Vein endothelial cell (primary cell): ENCODE measurements around the gene ABCC5.

DNA sequence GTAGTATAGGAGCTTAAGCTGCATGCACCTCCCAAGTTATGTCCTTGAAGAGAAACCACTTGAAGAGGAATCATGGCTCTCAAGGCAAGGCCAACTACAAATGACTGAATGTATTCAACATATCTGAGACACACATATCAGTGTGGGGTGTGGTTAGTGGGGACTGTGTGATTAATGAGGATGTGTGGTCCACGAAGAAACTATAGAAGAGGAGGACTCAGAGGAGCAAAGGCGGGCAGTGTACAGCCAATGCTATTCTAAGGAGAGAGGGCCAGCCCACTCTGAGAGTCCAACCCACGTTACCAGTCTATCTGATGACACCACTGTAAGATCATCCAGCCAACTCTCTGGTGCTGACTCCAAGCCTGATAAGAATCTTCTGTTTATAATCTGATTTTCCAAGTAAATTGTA lies 47.3 kb downstream of the MCF2L2 start:
- CAGE, long polyA plus RNA, result no peak

- CAGE, long polyA plus RNA, result no peak
Measured at GRCh38 chr3:183490561-183491336, 62.3 kb upstream of the MCF2L2 start.

DNA sequence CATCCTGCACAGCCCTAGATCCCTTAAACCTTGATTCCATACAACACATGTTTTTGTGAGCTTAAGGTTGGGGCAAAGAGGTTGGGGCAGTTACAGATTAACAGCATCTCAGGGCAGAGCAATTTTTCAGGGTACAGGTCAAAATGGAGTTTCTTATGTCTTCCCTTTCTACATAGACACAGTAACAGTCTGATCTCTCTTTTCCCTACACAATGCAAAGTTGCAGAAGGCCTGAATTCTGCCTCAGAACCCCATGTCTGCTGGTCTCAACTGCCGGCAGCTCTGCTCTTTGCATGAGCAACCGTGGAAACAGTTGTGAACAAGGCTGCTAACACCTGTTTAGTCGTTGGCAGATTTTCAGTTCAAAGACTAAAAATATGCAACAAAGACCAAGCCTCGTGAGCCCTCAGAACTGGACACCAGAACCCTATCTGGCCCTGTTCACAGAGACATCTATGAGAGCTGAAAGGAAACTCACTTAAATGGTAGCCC lies 43.7 kb downstream of the KLHL6 start:
- CAGE, long polyA plus RNA, result no peak

DNA sequence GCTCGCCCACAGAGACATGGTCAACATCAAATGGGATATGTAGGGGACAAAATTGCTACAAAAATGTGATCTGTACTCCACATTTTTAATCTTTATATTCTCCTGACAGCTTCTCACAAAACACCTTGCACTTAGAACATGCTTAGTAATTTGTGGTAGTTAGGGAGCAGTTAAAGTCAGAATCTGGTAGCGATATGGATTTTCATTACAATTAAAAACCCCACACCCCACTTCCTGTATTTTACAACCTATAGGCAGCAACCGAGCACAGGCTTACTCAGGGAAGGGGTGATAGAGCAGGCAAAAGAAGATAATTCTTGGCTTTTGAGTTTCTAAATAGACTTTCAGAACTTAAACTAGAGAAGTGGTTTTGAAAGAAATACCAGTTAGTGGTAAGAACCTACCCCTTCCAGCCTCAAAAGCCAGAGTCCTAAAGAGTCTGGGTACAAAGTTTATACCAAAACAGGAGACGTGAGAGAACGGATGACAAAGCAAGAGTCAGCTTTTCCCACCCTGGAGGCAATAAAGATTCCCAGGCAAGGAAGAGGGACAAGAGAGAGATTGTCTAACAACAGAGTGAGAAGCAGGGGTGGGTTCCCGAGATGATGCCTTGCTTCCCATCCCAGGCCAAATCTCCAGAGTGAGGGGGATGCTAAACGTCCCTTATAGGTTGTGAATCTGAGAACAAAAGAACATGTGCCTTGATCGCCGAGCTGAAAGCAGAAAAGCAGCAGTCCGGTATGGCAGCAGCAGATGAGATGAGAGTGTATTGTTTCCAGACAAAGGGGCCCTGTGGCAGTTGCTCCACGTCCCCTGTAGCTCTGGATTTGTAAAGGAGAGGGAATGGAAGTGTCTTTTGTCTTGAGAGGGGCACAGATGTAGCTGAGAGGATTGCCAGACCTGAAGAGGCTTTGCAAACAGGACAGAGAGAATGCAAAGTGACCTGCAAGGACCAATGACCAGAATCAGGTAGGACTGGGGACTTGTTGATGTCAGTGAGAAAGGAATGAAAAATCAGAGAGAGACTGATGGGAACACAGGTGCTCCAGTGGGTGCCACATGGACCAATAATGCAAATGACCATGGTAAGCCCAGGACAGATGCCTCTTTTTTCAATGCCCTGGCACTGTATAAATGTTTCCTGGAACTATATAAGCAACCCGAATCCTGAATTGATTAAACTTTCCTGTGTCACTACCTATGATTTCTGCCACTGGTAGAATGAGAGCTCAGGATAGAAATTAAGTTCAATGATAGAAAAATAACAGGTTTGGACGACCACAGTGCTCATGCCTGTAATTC lies 36.7 kb downstream of the KLHL6 start:
- CAGE, long polyA plus RNA, result no peak

DNA sequence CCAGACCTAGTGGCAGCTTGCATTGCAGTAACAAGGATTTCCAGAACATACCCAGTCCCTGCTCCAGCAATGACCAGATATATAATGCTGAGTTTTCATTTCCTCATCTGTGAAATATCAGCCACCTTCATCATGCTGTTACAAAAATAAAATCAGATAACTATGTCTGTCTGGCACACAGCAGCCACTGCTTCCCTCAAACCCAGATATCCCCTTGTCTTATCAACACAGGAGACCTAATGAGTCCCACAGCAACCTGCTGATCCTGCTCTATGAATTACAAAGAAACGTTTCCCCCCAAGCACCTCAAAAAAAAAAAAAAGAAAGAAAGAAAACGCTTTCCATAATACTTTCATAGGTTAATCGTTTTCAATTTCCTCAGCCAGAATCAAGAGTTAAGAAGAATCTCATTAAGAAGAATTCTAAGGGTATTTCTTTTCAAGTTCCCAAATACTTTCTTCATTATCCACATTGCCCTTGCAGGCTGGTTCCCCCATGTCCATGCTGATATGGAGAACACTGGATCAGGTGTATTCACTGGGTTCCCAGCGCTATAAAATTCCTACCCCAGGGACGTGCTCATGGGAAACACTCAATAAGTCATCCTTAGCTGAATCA lies 1.7 kb downstream of the KLHL6 start:
- CAGE, long polyA plus RNA, result no peak

- CAGE, long polyA plus RNA, result no peak
Measured at GRCh38 chr3:183635839-183636707, 650 bp downstream of the KLHL24 start.

DNA sequence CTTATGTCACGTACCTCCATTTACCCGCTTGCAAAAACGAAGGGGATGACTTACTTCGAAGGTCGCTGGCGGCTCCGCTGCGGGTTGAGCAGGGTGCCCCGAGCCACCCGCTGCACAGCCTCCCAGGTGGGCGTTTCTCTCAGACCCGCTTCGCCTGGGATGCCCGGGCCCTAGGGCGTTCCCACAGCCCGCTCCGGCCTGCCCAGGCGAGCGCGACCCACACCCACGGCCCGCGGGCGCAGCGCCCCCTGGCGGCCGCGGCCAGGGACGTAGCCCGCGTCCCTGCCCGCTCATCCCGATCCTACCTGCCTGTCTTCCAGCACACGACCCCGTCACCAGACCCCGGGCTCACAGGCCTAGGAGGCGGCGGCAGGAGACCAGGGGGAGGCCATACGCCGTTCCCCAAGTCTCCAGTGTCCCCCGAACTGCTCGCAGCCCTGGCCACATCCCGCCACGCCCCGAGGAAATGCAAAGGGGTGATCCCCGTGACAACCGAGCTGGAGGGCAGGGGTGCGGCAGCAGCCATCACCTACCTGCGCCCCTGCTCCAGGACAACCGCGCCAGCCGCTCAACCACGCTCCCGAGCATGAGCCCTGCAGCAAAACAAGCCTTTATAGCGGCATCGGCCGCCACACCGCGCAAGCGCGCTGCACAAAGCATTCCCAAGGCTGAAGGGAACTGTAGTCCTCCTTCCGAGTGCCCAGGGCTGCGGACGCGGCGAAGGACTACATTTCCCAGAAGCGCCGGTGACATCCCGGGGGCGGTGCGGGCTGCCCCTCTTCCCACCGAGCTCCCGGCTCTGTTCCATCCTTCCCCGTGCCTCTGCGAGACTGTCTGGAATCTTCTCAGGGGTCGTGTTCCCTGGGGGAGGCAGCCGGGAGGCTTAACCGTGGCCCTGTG lies at the start of gene ABCC5:
TSS of gene ABCC5 (minus strand) at position 588 of the 900 bp plus-strand sequence.
- CAGE, long polyA plus RNA, result no peak

DNA sequence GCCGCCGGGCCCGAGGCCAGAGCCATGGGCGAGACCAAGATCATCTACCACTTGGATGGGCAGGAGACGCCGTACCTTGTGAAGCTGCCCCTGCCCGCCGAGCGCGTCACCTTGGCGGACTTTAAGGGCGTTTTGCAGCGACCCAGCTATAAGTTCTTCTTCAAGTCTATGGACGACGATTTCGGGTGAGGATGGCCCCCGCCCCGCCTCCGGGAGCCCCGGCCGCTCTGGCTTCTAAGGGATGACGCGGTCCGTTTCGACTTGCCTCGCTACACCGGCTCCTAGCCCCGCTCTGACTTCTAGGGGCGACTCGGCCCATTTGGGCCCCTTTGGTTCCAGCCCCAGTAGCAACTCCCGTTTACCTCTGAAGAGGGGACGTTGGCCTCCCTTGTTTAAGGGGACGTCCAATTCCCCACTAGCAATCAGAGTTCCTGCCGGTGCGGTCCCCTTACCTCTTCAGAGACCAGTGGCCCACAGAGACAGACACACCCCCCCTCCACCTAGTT lies 488 bp downstream of the DVL3 start:
- CAGE, long polyA plus RNA, result no peak

DNA sequence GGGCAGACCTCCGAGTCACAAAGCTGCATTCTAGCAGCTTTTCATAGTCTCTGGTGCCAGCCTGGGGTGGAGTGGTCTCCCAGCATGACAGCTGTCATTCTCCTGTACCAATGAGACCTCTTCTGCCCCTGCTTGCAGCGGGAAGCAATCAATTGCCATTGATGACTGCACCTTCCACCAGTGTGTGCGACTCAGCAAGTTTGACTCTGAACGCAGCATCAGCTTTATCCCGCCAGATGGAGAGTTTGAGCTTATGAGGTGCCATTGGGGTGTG lies 4.5 kb upstream of the ABCF3 start:
- CAGE, long polyA plus RNA, result no peak

- CAGE, long polyA plus RNA, result no peak
Measured at GRCh38 chr3:184331171-184332068, 6.0 kb upstream of the FAM131A start.

DNA sequence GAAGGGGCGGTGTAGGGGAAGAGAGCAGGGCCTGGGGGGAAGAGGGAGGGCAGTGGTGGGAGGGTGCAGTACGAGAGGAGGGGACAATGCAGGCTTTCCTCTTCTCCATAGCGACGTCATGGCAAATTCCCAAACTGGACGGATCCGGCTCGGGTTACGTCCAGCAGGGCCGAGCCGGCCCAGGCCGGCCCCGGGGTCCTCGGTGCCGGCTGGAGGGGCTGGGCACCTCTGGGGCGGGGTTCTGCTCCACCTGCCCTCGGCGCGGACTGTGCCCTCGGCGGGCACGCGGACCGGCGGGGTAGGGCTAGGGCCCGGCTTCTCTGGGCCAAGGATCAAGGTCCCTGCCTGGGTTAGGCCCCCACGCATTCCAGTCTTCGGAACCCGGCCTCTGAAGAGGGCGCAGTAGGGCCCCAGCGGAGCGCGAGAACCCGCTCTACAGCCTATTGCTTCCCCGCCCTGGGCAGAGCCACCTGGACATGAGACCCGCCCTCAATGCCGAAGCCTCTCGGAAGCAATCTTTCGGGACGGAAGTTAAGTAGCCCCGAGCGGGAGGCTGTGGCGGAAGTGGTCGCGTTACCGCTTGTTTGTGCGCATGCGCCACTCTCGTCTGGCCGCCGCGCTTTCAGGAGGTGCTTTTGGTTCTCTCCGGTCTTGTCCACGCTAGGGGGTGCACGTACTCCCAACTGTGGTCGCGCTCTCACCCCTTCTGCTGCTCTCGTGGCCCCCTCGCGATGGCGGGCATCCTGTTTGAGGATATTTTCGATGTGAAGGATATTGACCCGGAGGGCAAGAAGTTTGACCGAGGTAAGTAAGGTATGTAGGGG lies 1.5 kb downstream of the POLR2H start:
- CAGE, long polyA plus RNA, result start-site peak on the plus strand centred at position 121 of the sequence, 26 bp wide, 120 and 55 reads in 2 replicates; start-site peak on the plus strand centred at position 608 of the sequence, 23 bp wide, 23 and 21 reads in 2 replicates

DNA sequence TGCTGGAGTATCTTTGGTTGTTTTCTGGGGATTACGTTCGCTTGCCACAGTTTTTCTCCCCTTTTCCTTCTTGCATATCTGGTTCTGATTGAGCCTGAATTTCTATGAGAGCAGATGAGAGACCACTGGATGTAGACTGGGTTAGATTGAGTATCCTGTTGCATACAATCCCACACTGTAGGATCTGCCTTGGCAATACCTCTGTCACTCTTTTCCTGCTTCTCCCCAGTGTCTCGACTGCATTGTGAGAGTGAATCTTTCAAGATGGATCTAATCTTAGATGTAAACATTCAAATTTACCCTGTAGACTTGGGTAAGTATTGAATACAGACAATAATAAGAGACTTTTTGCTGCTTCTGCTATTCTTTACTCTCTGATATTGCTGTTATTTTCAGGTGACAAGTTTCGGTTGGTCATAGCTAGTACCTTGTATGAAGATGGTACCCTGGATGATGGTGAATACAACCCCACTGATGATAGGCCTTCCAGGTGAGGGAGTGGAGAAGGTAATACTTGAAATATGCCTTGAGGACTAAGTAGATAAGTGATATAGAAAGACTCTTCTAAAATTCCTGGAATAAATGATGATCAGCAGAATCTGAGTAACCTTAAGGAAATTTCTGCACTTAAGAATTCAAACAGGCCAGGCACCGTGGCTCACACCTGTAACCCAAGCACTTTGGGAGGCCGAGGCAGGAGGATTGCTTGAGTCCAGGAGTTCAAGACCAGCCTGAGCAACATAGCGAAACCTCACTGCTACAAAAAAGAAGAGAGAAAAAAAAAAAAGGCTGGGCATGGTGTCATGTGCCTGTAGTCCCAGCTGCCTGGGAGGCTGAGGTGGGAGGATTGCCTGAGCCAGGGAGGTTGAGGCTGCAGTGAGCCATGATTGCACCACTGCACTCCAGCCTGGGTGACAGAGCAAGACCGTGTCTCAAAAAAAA lies 3.5 kb downstream of the POLR2H start:
- CAGE, long polyA plus RNA, result no peak

DNA sequence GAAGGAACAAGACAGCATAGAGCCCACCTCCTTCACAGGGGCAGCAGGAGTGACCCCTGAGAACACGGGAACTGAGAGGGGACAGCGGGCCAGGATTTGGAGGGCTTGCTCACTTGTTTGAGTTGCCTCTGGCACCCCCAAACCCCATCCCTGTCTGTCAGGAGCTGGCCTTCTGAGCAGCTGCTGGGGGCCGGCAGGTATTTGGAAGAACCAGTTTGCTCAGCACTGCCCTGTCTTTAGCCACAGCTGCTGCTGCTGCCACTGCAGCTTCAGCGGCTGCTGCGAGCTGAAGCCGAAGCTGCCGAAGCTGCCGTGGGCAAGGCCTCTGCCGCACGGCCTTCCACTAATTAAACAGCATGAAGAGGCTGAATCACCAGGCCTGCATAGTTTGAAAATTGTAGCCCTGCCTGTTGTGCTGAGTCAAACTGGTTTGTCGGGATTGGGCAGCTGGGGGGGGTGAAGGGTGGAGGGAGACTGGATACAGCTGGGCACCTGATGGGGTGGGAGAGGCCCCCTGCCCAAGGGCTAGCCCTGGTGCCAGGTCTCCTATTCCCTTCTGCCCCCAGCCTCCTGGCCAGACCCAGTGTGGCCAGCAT lies 4.1 kb downstream of the EPHB3 start:
- CAGE, long polyA plus RNA, result no peak

DNA sequence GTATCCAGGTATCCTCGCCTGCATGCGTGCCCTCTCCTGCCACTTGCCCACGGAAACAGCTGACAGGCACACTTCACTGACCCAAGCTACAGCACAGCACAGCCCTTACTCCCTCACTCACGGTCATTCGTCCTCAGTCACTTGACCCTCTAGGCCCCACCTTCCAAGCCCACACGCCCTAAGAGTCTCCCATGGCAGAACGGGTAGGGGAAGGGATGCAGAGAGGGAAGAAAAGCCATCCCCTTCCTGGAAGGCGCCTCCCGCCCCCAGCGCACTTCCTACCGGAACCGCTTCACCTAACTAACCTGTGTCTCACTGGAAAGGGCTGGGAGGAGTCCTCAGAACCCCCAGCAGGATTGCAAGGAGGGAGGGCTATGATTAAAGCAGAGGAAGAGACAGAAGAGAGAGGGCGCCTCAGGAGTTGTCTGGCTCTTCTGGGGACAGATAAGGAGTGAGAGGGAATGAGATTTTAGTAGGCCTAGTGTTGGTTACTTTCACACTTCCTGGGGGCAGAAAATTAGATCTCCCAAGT lies 22.9 kb downstream of the EPHB3 start:
- CAGE, long polyA plus RNA, result no peak

DNA sequence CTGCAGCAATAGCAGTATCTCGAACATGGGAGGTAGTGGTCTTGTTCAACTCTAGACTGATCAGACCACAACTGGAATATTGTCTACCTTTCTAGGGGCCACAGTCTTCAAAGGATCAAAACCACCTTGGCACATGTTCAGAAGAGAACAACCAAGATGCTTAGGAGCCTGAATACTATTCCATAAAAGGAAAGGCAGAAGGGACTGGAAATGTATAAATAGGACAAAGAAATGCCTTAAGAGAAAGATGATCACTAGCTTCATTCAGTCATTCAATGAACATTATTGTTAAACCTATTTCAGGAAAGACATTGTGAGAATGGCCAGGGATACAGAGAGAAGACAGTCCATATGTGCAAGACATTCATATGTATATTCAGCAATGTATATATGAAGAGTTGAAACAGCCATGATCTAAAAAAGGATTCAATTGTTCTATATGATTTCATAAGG lies 2.2 kb downstream of the C3orf70 start:
- CAGE, long polyA plus RNA, result no peak

DNA sequence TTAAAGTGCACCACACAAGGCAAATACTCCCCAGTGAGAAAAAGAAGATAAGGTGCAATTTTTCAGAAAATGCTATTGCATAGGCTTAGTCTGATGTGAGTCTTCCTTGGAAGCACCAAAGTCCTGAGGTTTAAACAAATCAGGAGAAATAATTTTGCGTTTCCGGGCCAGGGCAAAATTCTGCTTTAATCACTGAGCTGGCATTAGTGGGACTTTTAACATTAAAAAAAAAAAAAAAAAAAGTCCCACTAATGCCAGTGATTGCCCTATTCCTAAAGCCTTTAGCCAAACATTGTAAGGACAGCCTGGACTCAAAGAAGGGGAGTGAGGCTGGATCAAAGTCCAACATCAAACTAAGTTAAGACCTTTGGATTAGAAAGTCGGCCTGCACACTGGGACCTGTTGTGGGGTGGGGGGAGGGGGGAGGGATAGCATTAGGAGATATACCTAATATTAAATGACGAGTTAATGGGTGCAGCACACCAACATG lies 790 bp downstream of the EHHADH start:
- CAGE, long polyA plus RNA, result no peak

DNA sequence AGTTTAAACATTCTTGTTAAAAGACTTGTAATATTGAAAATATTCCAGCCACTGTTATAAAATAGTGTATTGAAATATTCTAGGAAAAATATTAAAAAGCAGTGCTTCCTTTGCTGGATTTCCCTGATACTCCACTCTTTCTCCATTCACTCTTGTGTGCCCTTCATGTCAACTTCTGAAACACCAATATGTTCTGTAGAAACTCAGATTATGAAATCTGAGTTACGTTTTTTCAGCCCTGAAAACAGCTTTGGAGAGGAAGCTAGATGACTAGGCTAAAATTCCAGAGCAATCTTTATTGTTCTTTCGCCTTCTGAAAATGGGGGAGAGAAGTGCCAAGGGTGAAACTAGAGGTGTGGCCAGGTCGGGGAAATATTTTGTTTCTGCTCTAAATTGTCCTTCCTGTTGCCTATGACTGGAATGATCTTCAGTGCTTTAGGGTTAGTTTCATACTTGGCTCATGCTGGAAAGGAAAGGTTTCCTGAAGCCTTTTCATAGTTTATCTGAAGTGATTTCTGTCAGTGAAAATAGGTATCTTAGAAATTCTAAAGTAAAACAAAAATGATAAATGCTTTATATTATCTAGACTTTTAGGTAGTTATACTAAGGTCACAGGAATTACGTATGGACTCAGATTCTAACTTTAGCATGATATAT lies 45.9 kb upstream of the MAP3K13 start:
- CAGE, long polyA plus RNA, result no peak

DNA sequence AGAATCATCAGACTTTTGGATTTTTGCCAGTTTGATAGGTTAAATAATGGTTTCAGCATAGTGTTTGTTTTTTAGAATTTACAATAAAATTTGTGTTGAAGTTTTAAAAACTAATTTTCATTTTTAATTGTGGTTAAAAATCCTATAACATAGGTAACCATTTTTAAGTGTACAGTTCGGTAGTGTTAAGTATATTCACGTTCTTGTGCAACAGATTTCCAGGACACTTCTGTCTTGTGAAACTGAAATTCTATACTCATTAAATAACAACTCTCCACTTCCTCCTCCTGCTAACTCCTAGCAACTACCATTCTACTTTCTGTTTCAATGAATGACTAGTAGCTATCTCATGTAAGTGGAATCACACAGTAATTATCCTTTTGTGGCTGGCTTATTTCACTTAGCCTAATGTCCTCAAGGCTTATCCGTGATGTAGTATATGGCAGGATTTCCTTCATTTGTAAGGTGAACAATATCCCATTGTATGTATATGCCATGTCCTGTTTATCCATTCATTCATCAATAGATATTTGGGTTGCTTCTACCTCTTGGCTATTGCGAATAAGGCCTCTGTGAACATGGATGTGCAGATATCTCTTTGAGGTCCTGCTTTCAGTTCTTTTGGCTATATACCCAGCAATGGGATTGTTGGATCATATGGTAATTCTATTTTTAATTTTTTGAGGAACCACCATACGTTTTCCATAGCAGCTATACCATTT lies 30.5 kb upstream of the MAP3K13 start:
- CAGE, long polyA plus RNA, result no peak

GRCh38 chr3:185489970-185490791 lies 8.7 kb downstream of the TMEM41A start:
- CAGE, long polyA plus RNA, result no peak

GRCh38 chr3:185637356-185638114 lies 51.4 kb downstream of the SENP2 start:
- CAGE, long polyA plus RNA, result no peak